Skeletal muscle tissue (tissue), 7 donors: ENCODE measurements around the gene IRAG1.

GRCh38 chr11:8863326-8863588 lies 47.7 kb upstream of the AKIP1 start:
- PRO-cap, 3 experiments = no peak in any of the 3 experiments
- RAMPAGE, long total RNA = no peak
- RRBS, 2 experiments = no CpG with 5 or more reads among the region's 9 CpGs

GRCh38 chr11:8867059-8867400 lies 44.0 kb upstream of the AKIP1 start:
- PRO-cap, 3 experiments = no peak in any of the 3 experiments
- RAMPAGE, long total RNA = no peak
- RRBS, 2 experiments = no CpG with 5 or more reads among the region's 5 CpGs

DNA sequence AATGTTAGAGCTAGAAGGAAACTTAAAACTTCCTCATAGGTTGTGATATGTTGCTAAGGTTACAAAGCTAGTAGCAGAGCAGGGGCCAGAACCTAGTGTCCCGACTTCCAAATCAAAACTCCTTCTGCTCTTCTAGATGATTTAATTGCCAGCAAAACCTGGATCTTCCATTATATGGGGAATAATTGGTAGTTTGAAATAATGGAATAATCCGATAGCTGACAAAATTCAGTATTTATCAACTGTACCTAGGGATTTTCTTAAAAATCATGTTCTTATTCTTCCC lies 203 bp downstream of the ASCL3 start:
- PRO-cap, 3 experiments = no peak in any of the 3 experiments
- RAMPAGE, long total RNA = no peak
- RRBS, 2 experiments = no CpG with 5 or more reads among the region's 2 CpGs

- PRO-cap, 3 experiments = peak in 1 of 3 experiments; most common minus-strand start chr11:9265996 (in 1)
- RAMPAGE, long total RNA = no peak
- RRBS, 2 experiments = no CpG with 5 or more reads among the region's 11 CpGs
Observed at GRCh38 chr11:9265846-9266331, 739 bp upstream of the DENND5A start.

DNA sequence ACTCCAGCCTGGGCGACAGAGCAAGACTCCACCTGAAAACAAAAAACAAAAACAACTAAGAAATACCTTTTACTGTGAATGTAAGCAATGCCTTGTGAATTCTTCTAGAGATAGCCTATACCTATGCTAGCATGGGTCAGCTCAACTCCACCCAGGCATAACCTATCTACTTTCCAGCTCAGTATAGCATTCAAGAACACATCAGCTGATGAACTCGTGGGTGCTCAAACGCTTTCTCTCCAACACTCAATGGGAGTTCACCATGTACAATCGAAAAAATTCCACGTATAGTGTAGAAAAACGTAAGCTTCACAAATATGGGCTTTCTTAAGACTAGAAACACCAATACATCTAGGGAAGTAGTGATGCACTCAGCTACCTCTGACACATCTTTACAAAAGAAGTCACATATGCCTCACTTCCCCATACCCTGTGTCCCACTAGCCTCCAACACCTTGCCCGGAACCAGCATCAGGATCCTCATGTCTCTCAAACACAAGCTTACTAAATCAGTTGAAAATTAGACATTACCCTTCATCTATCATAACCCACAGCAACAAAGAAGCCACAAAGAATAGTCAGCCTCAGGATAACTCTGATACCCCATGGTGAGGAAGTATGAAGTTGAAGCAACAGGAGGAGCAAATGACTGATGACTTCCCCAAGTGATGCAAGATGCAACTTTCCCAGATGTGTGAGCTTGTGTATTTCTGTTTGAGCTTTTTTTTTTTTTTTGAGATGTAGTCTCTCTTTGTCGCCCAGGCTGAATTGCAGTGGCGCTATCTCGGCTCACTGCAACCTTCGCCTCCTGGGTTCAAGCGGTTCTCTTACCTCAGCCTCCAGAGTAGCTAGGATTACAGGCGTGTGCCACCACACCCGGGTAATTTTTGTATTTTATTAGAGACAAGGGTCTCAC lies 8.3 kb upstream of the DENND5A start:
- PRO-cap, 3 experiments = no peak in any of the 3 experiments
- RAMPAGE, long total RNA = no peak
- RRBS, 2 experiments = no CpG with 5 or more reads among the region's 14 CpGs

DNA sequence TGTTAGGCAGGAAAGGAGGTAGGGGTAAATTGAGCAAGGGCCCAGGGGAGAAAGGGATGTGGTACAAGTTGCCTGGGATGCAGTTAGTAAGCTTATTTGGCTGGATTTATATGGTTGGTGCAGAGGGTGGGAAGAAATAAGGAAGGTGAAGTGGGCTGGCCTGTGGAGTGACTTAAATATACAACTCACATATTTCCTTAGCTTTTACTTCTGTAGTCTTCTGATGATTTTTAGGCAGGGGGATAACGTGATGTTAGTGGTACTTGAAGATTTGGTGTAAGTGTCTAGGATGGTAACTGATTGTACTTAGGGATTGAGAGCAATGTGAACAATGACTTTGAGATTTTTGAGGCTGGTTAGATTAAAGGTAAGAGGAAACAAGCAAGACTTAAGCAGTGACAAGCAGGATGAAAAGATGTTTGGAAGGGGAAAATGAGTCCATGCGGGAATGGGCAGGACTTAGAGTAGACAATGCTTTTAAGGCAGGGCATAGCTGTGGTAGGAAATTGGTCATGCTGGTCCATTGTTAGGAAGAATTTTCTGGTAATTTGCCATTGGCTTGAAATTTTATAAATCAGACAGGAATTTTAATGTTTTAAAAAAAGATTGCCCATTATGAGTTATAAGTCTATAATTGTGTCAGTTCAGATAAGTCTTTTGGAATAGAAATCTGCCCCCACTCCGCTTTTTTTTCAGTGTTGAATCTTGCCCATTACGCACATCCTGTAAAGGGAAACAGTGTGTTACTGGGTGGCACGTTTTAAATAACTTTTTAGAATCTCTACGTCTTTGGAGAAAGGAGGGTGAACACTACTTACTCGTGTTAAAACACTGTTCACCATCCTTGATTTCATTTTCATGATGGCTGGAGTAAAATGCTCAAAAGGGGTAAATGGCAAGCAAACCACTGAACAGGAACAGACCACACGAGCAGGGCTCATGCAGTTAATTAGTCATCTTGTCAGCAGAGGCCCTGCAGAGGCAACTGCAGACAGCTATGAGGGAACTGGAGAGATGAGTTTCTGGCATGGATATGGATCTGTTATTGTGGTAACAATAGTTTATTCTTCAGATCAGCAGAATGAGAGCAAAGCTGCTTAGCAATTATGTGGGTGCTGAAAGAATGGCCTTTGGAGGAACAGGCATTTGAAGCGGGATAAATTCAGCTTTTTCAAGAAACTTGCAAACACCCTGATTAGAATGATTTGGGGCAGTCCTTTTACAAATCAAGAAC lies 24.9 kb downstream of the SWAP70 start:
- PRO-cap, 3 experiments = peak in 2 of 3 experiments; most common plus-strand start position 775 of the sequence (in 1)
- RAMPAGE, long total RNA = no peak
- RRBS, 2 experiments = no CpG with 5 or more reads among the region's 9 CpGs

- PRO-cap, 3 experiments = no peak in any of the 3 experiments
- RAMPAGE, long total RNA = no peak
- RRBS, 2 experiments = no CpG with 5 or more reads among the region's 2 CpGs
Observed at GRCh38 chr11:9701723-9702356, 38.0 kb downstream of the SWAP70 start.

- PRO-cap, 3 experiments = no peak in any of the 3 experiments
- RAMPAGE, long total RNA = no peak
- RRBS, 2 experiments = no CpG with 5 or more reads among the region's 4 CpGs
Observed at GRCh38 chr11:9922792-9923208, 258.9 kb downstream of the SWAP70 start.

GRCh38 chr11:10138196-10138923 lies 155.7 kb downstream of the SBF2 start:
- PRO-cap, 3 experiments = no peak in any of the 3 experiments
- RAMPAGE, long total RNA = no peak
- RRBS, 2 experiments = no CpG with 5 or more reads among the region's 1 CpG

DNA sequence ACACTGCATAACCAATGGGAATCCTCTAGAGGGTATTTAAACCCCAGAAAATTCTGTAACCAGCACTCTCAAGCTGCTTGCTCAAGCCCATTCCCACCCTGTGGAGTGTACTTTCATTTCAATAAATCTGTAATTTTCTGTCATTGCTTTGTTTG lies 8.5 kb downstream of the SBF2 start:
- PRO-cap, 3 experiments = no peak in any of the 3 experiments
- RAMPAGE, long total RNA = no peak

GRCh38 chr11:10288754-10289429 lies 5.1 kb downstream of the SBF2 start:
- PRO-cap, 3 experiments = no peak in any of the 3 experiments
- RAMPAGE, long total RNA = no peak
- RRBS, 2 experiments = no CpG with 5 or more reads among the region's 16 CpGs

GRCh38 chr11:10302312-10303104 lies 2.4 kb upstream of the ADM start:
- PRO-cap, 3 experiments = peak in 3 of 3 experiments; most common plus-strand start chr11:10302746 (in 2); most common minus-strand start chr11:10302800 (in 2)
- RAMPAGE, long total RNA = no peak
- RRBS, 2 experiments = no CpG with 5 or more reads among the region's 37 CpGs

- PRO-cap, 3 experiments = peak in 3 of 3 experiments; most common plus-strand start chr11:10306020 (in 2); most common minus-strand start chr11:10305800 (in 2)
- RAMPAGE, long total RNA = no peak
- RRBS, 2 experiments = 1 to 3% methylated on average over 26 to 27 of the region's 66 CpGs
Observed at GRCh38 chr11:10305236-10306181, 636 bp downstream of the ADM start.

DNA sequence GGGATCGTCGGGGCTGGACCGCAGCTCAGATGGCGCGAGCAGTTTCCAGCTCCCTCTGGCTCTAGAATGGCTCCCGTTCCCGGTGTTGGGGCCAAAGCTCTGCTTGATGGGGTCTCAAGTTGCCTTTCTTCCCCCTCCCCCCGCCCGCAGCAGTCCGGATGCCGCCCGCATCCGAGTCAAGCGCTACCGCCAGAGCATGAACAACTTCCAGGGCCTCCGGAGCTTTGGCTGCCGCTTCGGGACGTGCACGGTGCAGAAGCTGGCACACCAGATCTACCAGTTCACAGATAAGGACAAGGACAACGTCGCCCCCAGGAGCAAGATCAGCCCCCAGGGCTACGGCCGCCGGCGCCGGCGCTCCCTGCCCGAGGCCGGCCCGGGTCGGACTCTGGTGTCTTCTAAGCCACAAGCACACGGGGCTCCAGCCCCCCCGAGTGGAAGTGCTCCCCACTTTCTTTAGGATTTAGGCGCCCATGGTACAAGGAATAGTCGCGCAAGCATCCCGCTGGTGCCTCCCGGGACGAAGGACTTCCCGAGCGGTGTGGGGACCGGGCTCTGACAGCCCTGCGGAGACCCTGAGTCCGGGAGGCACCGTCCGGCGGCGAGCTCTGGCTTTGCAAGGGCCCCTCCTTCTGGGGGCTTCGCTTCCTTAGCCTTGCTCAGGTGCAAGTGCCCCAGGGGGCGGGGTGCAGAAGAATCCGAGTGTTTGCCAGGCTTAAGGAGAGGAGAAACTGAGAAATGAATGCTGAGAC lies 1.5 kb downstream of the ADM start:
- PRO-cap, 3 experiments = peak in 1 of 3 experiments; most common plus-strand start position 179 of the sequence (in 1); most common minus-strand start position 68 of the sequence (in 1)
- RAMPAGE, long total RNA = no peak
- RRBS, 2 experiments = 5% methylated on average over 18 to 27 of the region's 52 CpGs

GRCh38 chr11:10461391-10461885 lies 6.4 kb downstream of the AMPD3 start:
- PRO-cap, 3 experiments = no peak in any of the 3 experiments
- RAMPAGE, long total RNA = no peak
- RRBS, 2 experiments = 70 to 73% methylated on average over 2 of the region's 9 CpGs

GRCh38 chr11:10488177-10488894 lies 33.3 kb downstream of the AMPD3 start:
- PRO-cap, 3 experiments = no peak in any of the 3 experiments
- RAMPAGE, long total RNA = no peak
- RRBS, 2 experiments = no CpG with 5 or more reads among the region's 11 CpGs

DNA sequence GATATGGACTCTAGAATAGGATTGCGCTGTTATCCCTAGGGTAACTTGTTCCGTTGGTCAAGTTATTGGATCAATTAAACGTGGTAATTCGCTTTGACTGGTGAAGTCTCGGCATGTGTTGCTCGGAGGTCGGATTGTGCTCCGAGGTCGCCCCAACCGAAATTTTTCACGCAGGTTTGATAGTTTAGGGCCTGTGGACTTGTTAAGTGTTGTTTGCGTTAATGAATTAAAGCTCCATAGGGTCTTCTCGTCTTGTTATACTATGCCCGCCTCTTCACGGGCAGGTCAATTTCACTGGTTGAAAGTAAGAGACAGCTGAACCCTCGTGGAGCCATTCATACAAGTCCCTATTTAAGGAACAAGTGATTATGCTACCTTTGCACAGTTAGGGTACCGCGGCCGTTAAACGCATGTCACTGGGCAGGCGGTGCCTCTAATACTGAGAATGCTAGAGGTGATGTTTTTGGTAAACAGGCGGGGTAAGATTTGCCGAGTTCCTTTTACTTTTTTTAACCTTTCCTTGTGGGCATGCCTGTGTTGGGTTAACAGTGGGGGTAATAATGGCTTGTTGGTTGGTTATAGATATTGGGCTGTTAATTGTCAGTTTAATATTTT lies 33.0 kb downstream of the RNF141 start:
- PRO-cap, 3 experiments = no peak in any of the 3 experiments
- RAMPAGE, long total RNA = no peak
- RRBS, 2 experiments = no CpG with 5 or more reads among the region's 23 CpGs

DNA sequence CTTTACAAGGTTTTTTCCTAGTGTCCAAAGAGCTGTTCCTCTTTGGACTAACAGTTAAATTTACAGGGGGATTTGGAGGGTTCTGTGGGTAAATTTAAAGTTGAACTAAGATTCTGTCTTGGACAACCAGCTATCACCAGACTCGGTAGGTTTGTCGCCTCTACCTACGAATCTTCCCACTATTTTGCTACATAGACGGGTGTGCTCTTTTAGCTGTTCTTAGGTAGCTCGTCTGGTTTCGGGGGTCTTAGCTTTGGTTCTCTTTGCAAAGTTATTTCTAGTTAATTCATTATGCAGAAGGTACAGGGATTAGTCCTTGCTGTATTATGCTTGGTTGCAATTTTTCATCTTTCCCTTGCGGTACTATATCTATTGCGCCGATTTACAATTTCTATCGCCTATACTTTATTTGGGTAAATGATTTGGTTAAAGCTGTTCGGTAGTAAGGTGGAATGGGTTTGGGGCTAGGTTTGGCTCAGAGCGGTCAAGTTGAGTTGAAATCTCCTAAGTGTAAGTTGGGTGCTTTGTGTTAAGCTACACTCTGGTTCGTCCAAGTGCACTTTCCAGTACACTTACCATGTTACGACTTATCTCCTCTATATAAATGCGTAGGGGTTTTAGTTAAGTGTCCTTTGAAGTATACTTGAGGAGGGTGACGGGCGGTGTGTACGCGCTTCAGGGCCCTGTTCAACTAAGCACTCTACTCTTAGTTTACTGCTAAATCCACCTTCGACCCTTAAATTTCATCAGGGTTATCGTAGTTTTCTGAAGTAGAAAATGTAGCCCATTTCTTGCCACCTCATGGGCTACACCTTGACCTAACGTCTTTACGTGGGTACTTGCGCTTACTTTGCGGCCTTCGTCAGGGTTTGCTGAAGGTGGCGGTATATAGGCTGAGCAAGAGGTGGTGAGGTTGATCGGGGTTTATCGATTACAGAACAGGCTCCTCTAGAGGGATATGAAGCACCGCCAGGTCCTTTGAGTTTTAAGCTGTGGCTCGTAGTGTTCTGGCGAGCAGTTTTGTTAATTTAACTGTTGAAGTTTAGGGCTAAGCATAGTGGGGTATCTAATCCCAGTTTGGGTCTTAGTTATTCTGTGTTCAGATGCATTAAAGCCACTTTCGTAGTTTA lies 31.9 kb downstream of the RNF141 start:
- PRO-cap, 3 experiments = no peak in any of the 3 experiments
- RAMPAGE, long total RNA = no peak
- RRBS, 2 experiments = no CpG with 5 or more reads among the region's 33 CpGs

DNA sequence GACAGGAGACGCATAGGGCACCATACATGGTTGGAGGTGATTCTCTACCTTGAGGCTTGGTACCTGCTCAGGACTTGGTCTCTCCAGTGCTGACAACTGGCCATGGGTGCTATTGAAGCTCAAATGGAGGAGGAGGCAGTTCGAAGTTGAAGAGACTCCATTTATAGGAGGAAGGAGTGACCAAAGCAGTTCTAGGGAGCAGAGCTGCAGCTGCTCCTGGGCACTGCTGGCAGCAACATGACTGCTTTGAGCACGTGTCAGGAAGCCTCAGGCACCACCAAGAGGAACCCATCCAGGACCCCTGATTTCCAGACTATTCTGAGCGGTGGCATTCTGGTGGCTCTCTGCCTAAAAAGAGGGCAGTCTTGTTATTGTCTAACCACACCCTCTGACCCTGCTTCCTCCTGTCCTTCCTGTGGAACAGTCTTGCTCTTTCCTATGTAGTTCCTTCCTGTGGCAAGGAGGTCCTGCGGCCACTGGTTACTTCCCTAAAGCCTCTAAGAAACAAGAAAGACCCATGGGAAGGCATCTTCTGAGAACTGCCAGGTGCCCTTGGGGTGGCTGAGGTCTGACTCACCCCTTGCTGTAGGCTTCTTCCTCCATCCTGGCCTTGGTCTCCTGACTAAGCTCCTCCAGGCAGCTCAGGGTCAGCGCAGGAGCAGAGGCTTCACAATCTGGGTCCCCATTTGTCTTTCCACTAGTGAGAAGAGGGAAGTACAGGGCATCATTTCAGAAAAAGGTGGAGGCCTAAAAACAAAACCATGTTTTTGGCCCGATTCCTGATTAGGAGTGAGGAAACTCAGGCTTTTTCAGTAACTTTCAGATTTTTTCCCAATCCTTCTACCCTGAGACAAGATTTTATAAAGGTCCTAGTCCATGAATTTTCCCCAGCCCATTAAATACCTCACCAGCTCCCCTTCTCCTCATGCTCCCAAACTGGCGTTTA lies 13.1 kb upstream of the LYVE1 start:
- PRO-cap, 3 experiments = no peak in any of the 3 experiments
- RAMPAGE, long total RNA = no peak
- RRBS, 2 experiments = no CpG with 5 or more reads among the region's 8 CpGs

GRCh38 chr11:10693353-10694188 lies at the start of gene IRAG1:
TSS of gene IRAG1 (minus strand) at chr11:10693755.
- PRO-cap, 3 experiments = peak in 3 of 3 experiments; most common plus-strand start chr11:10693728 (in 2); most common minus-strand start chr11:10693683 (in 2)
- RAMPAGE, long total RNA = no peak
- RRBS, 2 experiments = 7 to 16% methylated on average over 4 of the region's 21 CpGs